ENCODE measurements around a stretch of chr9.

DNA sequence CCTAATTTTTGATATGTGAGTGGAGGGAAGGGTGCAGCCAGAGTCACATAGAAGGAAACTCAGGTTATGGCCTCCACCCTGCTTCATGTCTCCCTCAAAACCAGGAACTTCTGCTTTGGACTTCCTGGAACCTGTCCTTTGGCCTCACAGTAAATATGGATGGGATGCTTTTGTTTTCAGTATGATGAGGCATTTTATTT is 19.0 kb downstream of the ZNF169 start:
- PRO-cap, 10 experiments = no peak in any of the 10 experiments

- PRO-cap, 10 experiments = no peak in any of the 10 experiments
Measured at GRCh38 chr9:94782476-94782757, 55.9 kb downstream of the AOPEP start.

GRCh38 chr9:94920405-94921424 is 194.2 kb downstream of the AOPEP start:
- PRO-cap, 10 experiments = peak in 1 of 10 experiments; most common plus-strand start chr9:94920619 (in 1); most common minus-strand start chr9:94920479 (in 1)

GRCh38 chr9:94945426-94945878 is 219.0 kb downstream of the AOPEP start:
- PRO-cap, 10 experiments = peak in 3 of 10 experiments; most common minus-strand start chr9:94945551 (in 2)

GRCh38 chr9:94952488-94953364 is 226.2 kb downstream of the AOPEP start:
- PRO-cap, 10 experiments = peak in 4 of 10 experiments; most common plus-strand start chr9:94953037 (in 4)

DNA sequence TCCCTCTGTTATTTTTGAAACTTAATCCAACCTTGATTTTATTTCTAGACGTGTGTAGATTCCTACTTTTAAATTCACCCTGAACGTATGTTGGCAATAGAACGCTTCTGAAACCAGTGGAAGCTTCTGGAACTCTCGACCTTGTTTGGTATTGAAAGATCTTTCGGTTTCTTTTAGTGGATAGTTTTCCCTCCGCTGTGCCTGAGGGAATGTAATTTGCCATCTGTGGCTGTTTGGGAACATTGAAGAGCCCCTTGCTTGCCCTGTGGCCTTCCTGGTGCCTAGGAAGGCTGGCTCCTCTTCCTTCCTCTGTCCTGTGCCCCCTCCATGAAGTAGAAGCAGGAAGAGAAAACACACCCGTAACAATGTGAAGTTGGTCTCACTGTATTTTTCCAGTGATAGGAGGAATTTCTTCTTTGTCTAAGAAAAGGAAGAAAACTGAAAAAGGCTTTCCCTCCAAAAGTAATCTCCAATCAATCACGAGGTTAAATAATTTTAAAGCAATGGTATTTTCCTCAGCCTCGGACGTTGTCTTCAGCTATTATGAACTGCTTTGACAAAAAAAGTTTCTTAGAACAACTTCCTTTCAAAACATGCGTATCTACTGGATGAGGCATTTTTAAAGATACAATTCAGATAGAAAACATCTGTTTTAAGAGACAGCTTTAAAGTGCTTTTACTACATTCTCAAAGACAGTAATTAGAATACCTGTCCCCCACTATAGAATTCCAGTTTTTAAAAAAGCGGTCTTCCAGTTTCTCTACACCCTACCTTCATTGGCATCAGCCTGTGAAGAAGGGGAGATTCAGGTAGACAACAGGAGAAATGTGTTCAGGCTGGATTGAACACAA is 274.5 kb downstream of the AOPEP start:
- PRO-cap, 10 experiments = no peak in any of the 10 experiments

DNA sequence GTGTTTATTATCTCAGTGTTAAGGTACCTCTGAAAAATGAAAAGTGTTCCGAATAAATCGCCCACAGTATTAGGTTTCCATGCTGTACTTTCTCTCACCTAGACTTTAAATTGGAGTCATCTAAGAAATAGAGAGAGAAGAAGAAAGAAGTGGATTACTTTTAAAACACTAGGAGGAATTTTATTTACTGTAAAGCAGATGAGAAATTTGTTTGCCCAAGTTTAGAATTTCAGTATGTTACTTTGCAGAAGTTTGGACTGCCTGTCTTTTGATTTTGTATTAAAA is 279.3 kb downstream of the AOPEP start:
- PRO-cap, 10 experiments = no peak in any of the 10 experiments

GRCh38 chr9:95012105-95012697 is 285.7 kb downstream of the AOPEP start:
- PRO-cap, 10 experiments = no peak in any of the 10 experiments

DNA sequence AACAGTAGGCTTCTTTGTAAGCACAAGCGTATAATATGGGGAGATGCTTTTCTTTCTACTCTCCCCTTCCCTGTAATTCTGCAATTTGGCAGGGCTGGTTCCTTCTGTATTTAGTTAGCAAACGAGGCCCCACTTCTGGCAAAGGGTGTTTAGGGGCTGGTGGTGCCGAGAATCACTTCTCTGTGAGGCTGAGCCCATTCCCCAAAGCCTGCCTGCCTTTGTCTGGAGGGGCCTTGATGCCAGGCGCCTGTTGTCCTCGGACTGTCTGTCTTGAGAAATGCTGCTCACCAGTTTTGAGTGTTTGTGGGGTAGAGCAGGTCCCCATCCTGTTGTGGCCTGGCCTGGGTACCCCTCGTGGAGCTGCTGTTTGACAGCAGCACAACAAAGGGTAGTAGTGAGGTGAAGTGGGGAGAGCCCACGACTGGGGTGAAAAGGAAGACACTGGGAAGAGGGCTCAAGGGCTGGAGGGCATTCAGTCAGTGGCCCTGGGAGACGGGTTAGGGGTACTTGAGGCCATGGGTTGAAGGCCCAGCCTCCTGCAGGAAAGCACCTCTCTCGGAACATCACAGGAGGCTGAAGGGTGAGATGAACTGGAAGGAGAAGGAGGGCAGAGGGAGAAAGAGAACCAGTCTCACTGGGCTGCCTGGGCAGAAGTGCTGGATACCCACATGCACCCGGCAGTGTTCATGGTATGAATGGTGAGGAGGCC is 259.0 kb downstream of the FANCC start:
- PRO-cap, 10 experiments = no peak in any of the 10 experiments

- PRO-cap, 10 experiments = no peak in any of the 10 experiments
Measured at GRCh38 chr9:95080481-95081663, 236.6 kb downstream of the FANCC start.

GRCh38 chr9:95101963-95102471 is 215.5 kb downstream of the FANCC start:
- PRO-cap, 10 experiments = no peak in any of the 10 experiments

- PRO-cap, 10 experiments = peak in 1 of 10 experiments; most common plus-strand start chr9:95108304 (in 1); most common minus-strand start chr9:95108232 (in 1)
Measured at GRCh38 chr9:95108017-95108681, 209.4 kb downstream of the FANCC start.

DNA sequence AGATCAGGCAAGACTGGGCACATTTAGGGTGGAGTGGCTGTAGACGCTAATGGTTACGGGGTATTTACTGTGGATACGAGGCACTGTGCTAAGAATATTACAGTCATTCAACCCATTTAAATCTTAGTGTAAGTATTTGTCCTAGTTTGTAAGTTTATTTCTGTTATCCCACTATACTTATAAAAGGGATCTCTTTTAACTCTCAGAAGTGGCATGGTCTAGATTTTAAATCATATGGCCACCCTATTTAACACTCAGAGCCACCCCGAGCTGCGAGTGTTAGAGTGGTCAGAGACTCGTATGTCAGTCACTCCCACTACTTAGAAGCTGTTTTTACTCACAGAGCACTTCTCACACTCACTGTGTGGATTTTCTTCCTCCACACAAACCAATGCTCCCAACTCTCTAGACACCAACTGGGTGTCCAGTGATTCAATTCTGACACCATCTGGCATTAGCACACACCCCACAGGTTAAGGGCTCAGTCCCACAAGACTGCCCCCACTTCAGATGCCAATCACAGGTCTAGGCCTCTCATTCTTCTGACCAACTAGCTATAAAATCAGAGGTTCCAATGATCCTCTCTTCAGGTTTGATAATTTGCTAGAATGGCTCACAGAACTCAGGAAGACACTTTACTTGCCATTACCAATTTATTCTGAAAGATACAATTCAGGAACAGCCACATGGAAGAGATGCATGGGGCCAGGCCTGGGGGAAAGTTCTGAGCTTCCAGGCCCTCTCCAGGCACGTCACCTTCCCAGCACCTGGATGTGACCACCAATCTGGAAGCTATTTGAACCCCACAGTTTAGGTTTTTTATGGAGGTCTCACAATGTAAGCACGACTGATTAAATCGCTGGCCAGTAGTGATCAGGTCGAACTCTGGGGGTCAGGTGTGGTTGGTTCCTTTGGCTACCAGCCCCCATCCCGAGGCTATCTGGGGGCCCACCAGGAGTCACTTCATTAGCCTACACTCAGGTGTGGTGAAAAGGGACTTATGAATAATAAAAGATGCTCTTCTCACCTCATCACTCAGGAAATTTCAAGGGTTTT is 174.7 kb downstream of the FANCC start:
- PRO-cap, 10 experiments = peak in 3 of 10 experiments; most common minus-strand start position 278 of the sequence (in 3)

- PRO-cap, 10 experiments = peak in 1 of 10 experiments; most common plus-strand start chr9:95250205 (in 1)
Measured at GRCh38 chr9:95250066-95250464, 67.4 kb downstream of the FANCC start.

DNA sequence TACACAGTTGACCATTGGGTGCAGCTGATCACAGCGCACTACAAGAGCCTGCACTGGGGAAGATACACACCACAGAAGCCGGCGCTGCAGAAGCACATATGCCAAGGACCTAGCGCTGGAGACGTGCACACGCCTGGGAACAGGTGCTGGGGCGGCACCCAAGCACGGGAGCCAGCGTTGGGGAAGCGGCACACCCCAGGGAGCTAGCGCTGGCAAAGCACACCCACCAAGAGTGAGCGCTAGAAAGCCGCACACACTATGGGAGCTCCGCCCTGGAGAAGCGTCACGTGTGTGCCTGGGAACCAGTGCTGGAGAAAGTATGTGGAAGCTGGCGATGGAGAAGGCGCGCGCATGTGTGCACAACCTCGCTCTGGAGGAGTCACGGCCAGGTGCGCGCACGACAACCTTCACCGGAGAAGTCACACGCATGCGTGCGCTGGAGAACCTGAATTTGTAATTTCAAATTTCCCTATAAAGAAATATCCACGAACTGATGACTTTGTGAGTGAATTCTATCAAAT is 4.4 kb downstream of the FANCC start:
- PRO-cap, 10 experiments = peak in 6 of 10 experiments; most common plus-strand start position 368 of the sequence (in 5); most common minus-strand start position 234 of the sequence (in 3)

DNA sequence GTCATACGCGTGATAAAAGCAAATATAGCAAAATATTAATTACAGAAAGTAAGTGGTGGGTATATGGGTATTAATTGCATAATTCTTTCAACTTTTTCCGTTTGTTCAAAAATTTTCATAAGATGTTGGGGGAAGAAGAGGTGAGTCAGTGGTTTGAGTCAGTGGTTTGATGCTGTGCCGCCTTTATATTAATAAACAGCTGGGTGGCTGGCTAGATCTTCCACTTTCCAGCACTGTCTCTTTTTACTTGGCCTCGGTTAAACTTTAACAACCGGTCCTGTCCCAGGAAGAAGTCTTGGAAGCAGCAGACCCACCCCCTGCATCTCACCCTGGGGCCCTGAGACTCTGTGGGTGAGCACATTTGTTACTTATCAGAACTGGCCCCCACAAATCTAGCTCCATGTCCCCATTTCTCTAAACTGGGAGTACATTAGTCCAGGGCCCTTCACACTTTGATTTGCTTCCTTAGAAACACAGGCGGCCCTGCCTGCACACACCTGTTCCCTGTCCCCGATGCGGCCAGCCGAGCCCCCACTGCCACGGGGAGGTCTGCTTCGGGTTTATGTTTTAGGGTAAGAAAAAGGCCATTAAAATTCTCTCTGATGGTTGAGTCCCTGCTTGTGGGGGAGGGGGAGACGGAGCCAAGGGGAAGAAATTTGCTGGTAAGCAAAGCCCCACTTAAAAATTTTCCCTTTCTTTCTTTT is 83.0 kb downstream of the PTCH1 start:
- PRO-cap, 10 experiments = peak in 2 of 10 experiments; most common plus-strand start position 287 of the sequence (in 2)

DNA sequence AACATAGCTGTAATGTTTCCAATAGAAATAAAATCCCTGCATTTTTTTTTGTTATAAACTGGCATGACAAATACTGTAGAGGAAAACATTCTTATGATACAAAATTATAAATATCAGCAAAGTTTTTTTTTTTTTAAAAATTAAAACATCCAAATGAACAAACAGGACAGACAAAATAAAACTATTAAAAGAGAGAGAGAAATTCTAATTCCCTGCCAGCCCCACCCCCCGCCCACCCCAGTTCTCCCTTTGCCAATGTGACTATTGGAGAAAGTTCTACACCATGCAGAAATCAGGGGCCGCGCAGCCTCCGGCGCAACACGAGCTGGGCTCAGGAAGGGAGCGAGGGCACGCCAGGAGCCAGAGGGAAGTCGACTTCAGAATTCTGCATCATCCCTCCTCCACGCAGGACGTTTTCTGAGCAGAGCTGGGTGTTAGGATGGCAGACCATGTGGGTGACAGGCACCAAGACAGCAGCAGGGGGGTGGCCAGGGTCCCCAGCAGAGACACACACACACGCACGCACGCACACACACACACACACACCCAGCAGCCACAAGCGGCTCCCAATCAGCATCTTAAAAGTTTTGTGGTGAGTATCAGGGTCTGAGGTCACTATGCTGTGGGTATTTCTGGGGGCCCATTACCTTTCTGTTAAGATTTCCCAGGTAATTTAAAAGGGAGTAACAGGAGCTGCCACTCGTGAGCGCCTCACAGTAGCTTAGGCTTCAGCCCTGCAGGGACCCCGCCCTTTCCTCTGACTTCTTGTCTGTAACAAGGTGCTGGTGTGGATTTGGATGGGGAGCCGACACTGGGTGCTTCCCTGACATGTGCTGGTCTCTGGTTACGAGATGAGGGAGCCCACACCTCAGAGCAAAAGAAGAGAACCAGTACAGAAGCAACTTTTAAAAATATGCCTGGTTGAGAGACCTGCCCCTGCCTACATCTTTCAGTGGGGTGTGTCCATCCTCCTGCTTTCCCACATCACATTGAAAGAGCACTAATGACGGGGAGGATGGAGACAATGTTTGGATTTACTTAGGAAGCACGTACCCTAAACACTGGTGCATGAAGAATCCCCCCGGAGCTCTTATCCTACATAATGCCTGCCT is 64.7 kb downstream of the PTCH1 start:
- PRO-cap, 10 experiments = no peak in any of the 10 experiments

DNA sequence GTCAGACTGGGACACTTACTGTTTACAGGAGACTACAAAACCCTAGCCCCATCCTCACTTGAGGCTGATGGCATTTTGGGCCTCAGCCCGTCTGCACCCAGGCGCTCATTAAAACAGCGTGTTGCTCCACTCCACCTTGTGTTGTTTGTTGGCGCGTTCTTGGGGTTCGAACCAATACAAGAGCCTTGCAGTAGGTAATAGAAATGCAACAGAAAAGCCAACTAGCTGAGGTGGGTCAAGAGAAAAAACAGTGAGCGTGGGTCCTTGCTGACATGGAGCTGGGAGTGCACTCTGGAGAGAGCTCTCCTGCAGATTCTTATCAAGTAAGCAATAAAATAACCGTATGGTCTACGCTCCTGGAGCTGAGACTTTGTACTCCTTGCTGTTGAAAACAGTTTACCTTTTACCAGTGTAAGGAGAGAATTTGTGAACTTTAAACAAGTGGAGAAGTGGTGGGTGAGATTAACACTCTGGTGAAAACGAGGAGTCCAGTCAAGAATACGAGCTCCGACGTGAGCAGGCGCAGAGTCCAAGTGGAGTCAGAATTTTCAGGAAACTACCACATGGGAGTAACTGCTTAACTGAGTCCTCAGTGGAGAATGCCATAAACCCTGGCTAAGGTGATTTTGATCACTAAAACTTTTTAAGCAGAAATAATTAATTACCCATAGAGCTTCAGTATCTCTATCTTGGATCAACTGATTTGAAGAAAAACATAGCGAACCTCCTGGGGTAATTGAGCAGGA is 156.2 kb upstream of the ERCC6L2 start:
- PRO-cap, 10 experiments = no peak in any of the 10 experiments

DNA sequence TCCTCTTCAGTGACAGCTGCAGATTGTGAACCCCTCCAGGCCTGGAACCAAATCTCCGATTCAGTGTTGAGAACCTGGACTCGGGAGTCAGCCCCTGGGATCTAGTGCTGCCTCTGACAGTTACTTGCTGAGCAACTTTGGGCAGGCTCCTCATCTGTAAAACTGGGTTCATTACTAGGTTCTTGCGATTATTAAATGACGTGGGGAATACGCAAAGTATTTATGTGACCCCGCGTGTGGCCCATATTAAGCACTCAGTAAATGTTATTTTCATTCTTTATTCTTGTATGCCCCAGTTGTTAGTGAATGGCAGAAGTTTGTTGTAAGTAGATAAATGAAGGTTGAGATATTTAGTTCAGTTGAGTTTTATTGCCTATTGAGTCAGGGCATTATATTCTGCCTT is 696 bp downstream of the ERCC6L2 start:
- PRO-cap, 10 experiments = peak in 2 of 10 experiments; most common minus-strand start position 164 of the sequence (in 2)

DNA sequence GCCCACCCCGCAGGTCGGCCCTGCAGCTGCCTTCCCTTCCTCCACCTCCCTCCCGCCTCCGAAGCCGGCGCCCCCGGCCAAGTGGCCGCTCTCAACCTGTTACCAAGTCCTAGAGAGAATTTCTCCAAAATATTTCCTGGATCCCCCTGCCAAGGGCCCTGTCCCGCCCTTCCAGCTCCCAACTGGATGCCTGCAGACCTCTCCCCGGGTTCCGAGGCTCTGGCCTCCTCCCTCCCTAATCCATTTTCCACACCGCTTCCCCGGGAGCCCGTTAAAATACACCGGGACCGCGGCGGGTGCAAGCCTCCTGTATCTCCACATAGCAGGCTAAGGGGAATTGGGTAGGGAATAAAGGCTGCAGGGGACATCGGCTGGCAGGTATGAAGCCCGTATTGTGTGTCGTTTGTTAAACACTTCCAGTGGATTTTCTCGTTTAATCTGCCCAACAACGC is 146.5 kb downstream of the ERCC6L2 start:
- PRO-cap, 10 experiments = peak in 1 of 10 experiments; most common plus-strand start position 274 of the sequence (in 1)